OCI-LY7 (cell line): ENCODE data around the gene SCYGR3.

GRCh38 chr2:227370619-227371333, 8.3 kb downstream of the TM4SF20 start:
- PRO-cap: no peak
- RAMPAGE, long total RNA: no peak

- PRO-cap: no peak
- RAMPAGE, long total RNA: no peak
These were observed 28.4 kb upstream of the SCYGR1 start for GRCh38 chr2:227416015-227416631.

- PRO-cap: no peak
- RAMPAGE, long total RNA: no peak
These were observed at the start of gene SCYGR3 for GRCh38 chr2:227614767-227615021. SCYGR3 (minus strand) TSS chr2:227614840.

DNA sequence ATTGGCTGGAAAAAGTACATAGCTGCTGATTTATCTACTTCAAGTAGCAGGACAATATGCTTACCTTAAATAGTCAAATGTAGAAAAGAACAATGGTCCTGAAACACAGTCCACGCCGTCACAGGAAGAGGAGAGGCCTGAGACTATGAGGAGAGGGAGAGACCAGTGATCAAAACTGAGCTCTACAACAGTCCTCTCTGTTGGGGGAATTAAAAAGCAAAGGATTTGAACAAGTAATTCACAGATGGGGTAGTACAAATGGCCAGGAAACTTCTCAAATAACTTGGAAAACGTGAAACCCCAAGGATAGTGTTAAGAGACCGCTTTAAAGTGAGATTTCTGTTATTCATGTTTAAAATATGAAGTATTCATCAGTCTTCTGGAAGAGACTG, 20.1 kb downstream of the SCYGR8 start:
- PRO-cap: no peak
- RAMPAGE, long total RNA: no peak

DNA sequence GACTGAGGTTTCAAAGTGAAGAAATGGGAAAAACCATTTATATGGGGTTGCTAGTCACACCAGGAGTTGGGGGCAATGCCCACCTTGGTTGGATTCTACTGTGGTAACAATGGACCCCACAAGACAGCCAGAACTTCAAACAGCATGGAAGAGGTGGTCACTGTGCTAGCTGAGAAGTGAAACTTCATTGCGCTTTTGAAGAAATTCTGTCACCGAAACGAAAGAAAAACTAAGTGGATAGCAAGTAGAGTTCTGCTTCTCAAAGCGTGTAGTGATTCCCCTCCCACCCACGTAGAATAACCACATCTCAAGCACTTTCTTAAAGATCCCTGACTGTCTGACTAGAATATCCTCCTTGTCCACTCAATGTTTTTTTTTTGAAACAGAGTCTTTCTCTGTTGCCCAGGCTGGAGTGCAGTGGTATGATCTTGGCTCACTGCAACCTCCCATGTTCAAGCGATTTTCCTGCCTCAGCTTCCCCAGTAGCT, 30.2 kb upstream of the CCL20 start:
- PRO-cap: no peak
- RAMPAGE, long total RNA: no peak

DNA sequence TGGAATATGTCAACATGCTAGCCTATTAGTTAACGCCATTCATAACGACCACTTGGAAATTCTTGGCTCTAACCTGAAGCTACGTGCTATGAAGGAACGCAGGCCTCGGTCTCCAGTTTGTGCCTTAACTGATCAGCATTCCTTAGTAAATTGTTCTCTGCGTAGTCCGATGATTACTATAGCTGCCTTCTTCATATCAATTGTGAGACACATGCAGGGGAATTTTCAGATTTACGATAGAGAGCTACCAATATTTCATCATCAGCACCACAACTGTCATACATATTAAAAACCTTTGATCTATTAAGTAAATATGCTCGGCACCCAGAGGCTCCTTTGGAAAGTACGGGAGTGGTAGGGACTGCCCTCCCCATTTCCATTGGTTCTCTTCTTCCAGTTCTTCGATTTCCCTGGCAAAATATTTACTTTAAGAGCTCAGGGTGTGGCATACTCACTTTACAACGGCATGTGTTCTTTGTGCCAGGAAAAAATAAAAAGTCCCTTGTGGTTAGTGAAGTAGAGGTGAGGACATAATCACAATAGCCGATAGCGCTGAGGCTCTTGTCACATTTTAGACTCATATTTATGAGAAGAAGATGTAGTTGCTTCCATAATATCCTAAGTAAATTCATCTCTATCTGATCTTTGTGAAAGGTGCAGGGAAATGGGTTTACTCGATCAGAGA, 17.3 kb upstream of the CCL20 start:
- PRO-cap: no peak
- RAMPAGE, long total RNA: no peak

GRCh38 chr2:228839530-228840120, 431.5 kb downstream of the PID1 start:
- PRO-cap: no peak
- RAMPAGE, long total RNA: no peak

- PRO-cap: no peak
- RAMPAGE, long total RNA: no peak
These were observed 172.3 kb downstream of the PID1 start for GRCh38 chr2:229098609-229099358.

DNA sequence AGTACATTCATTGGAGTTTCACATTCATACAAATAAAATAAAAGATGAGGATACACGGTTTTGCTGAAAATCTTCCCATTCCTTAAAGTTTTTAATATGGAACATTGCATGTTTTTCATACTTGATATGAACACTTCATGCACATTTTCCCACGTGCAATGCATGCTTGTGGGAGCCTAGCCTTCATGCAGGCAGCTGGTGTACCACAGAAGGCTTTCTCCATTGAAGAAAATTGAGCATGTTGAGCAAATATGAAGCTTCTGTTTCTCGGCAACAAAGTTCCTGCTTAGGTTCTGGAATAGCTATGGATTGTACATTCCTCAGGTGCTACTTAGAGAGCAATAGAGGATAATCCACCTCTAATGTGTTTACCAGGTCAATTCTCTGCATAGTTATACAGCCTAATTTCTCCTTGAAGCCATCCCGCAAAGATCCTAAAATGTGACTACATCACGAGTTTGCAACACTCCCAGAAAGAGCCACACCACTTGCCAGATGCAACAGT, 145.4 kb downstream of the PID1 start:
- PRO-cap: no peak
- RAMPAGE, long total RNA: no peak

DNA sequence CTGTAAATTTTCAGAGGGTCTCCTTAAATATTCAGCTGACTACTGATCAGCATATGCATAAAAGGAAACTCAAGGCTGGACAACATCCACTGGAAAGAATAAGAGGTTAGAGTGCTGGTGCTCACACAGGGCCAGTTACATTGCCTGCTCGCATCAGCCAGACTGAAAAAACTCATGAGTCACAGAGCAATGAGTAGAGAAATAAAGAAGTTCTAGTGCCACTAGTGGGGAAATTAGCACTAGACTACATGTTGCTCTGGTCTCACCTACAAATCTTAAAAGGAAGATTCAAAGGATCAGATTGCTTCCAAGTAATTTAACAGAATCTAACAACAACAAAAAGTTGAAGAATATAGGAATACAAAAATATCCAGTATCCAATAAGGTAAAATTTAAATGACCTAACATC, 106.2 kb downstream of the PID1 start:
- PRO-cap: no peak
- RAMPAGE, long total RNA: no peak

DNA sequence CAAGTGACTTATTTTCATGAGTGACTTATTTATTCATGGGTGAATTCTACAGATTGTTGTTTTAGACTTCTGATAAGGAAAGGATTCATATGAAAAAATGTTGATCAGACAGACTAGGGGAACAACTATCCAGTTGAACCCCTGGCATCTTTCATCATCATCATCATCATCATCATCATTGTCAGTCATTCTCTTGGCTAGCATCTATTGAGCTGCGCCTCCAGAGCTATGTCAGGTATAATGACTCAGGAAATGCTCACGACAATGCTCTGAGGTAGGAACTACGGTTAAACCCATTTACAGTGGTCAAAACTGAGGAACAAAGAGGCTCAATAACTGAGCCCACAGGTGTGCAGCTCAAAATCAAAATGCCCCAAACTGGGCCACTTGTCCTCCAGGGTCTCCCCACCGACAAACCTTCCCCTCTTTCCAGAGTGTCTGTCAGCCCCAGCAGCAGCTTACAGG, 93.5 kb downstream of the PID1 start:
- PRO-cap: no peak
- RAMPAGE, long total RNA: no peak

DNA sequence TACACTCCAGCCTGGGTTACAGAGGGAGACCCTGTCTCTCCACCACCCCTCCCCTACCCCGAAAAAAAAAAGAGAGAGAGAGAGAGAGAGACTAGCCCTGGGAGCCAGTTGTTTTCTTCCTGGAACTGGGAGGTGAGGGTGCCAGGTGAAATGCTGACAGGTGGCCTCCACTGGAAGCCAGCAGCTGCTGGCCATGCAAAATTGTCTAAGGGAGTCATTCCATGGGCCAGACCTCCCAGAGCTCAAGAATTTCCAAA, 68.4 kb upstream of the PID1 start:
- PRO-cap: no peak
- RAMPAGE, long total RNA: no peak

GRCh38 chr2:229542714-229542995, 171.7 kb downstream of the DNER start:
- PRO-cap: no peak
- RAMPAGE, long total RNA: no peak

GRCh38 chr2:229714860-229715686, 718 bp upstream of the DNER start:
- PRO-cap: no peak
- RAMPAGE, long total RNA: no peak

DNA sequence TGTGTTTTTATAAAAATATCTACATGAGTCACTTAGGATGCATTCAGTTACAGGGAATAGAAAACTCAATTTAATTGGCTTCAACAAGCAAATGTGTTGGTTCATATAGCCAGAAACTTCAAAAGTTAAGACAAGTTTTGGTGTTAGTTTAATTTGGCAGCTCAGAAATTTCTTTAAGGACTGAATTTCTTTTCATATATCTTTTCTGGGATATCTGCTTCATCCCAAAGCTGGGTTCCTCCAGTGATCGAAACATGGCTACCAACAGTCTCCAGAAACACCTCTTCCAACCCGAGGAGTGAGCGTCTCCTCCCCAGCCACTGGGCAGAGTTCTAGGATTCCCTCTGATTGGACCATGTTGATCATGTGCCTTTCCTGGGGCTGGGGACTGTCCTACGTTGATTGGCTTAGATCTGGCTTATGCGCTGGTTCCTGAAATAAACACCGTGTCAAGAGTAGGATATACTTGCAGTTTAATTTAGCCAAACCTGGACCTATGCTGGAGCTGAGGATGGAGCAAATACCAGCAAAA, 55.4 kb upstream of the SLC16A14 start:
- PRO-cap: no peak
- RAMPAGE, long total RNA: no peak

DNA sequence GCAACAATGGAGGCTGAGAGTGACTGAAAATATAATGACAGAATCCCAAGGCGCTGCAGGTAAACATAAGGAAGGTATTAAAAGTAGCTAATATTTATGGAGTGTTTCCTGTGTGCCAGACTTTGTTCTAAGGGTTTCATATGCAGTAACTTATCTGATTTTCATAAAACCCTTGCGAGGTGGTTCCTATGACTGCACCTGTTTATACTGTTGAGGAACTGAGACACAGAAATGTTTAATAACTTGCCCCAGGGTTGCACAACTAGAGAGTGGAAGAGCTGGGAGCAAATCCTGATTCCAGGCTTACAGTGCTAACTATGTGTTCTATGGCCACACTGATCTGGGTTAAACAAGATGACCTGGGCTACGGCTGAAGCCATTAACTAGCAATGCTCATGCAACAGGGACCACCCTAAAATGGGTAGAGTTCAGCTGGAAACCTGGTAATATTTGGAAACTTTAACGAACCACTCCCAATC, 2.3 kb downstream of the SP110 start:
- PRO-cap: no peak
- RAMPAGE, long total RNA: no peak

- PRO-cap: no peak
- RAMPAGE, long total RNA: no peak
These were observed 32.2 kb downstream of the SP140 start for GRCh38 chr2:230257644-230258221.

GRCh38 chr2:230411000-230411401, 5.0 kb upstream of the SP100 start:
- PRO-cap: no peak
- RAMPAGE, long total RNA: no peak

- PRO-cap: no peak
- RAMPAGE, long total RNA: no peak
These were observed 33.4 kb downstream of the SP100 start for GRCh38 chr2:230449304-230449905.

DNA sequence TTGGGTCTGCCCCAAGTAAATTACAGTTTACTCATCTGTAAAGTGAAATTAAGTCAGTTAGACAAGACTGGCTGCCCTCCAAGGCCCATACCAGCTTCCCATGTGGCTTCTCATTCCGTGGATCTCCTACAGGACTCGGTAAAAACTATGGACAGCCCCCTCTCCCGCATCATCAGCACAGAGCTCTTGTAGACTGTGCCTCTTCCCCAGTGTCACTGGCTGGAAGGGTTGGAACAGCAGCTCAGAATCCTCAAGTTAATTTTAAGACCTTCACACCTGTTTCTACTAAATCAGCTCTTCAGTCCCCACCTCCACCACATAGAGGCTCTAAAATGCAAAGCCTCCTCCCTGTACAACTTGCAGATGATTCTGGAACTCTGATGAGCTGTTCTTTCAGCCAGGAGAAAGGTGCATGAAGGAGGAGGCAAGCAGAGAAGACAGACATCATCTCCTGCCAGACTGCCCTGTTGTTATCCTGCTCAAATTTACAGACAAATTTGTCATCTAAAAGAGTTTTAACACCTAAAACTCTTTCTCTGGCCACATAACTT, 83.0 kb downstream of the SP100 start:
- PRO-cap: no peak
- RAMPAGE, long total RNA: no peak